Parotid gland (tissue), 1 donor: ENCODE measurements around the gene ATP1B1.

GRCh38 chr1:167086706-167087174 is 3.4 kb downstream of the GPA33 start:
- PRO-cap = no peak

DNA sequence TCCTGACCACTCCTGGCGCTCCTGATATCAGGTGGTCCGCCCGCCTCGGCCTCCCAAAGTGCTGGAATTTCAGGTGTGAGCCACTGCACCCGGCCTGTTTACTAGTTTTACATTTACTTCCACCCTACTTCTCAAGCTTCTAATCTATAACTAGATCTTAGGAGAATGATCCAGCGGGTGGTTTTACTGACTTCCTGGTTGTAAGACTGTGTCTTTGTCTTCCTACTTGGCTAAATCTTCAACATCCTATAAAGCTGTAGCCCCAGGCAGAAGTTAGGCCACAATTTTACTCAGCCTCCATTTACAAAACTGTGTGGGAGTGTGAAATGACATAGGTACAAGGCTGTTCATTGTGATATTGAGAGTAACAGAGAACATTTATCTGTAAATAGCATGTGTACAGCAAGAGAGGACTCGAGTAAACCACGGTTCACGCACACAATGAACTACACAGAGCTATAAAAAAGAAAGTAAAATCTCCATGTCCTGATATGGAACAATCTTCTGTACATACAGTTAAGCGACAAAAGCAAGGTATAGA is 9.5 kb upstream of the POU2F1 start:
- PRO-cap = no peak

DNA sequence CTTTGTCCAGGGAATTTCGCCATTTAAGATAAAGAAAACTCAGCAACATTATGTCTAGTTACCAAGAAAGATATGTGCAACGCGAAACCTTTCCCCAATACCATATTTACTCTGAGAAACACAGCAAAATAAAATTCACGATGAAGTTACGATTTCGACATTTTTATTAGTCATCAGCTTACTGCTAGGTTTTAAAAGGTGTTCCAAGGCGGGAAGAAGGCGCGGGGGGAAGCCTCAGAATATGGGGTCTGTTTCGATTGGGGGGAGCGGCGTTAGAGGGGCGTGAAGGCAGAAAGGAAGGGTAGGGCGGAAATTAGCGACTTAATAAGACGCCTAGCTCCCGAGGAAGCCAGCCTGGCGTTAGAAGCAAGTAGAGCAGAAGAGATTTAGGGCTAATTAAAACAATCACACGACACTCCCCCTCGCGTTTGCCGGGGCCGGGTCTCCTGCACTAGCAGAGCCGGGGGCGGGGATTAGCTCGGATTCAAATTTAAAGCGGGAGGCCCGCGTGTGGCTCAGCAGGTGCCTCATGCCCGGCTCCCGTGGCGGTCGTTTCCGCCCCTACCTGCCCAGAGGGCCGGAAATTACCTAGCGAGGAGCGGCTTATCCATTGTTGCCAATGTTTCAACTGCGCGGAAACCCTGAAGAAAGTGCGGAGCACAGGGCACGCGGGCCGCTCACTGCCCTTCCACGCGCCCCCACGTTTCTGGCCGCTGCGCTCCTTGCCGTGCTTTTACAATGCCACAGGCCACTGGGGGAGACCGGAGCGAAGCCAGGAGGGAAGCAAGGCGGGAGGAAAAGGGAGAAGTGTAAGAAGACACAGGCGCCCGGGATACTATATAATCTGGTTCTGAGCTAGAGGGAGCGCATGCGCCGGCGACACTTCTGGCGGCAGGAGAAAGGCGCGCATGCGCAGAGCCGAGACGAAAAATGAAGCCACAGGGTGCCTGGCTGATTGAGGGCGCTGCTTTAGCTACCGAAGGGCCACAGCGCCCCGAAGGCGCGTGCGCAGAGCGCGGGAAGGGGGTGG is 686 bp upstream of the POU2F1 start:
- PRO-cap = unidirectional peak, plus-strand start at position 641 of the sequence; bidirectional peak, plus-strand start outside the sequence, minus-strand start at position 852 of the sequence

DNA sequence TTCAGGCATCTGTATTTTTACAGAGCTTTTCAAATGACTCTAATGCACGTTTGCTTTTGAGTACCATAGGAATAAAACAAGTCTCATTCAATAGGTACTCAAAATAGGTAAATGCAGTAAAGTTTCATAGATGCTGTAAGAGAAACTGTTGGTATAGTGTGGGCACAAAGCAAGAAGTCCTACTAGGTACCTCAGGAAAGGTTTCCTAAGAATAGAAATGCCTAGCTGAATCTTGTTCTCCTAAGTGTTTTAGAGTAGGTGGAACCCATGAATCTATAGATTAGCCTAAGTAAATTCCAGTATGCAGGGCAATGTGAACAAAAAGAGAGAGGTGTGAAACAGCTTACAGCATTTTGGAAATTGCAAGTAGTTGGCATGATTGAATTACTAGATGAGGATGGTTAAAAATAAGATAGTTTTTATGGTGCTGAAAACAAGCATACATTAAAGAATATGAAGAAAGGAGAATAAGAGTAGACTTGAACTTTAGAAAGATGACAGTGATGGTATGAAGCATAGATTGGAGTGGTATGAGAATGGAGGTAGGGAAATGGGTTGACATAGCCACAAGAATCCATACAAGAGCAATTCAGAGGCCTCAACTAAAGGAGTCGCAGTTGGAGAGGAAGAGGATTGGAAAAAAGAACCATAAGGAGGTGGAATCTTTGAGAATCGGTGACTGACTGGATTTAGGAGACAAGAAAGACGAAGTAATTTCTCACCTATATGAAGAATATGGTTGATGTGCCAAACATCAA is 34.6 kb downstream of the POU2F1 start:
- PRO-cap = no peak

GRCh38 chr1:167263812-167264477 is 43.3 kb downstream of the POU2F1 start:
- PRO-cap = no peak

DNA sequence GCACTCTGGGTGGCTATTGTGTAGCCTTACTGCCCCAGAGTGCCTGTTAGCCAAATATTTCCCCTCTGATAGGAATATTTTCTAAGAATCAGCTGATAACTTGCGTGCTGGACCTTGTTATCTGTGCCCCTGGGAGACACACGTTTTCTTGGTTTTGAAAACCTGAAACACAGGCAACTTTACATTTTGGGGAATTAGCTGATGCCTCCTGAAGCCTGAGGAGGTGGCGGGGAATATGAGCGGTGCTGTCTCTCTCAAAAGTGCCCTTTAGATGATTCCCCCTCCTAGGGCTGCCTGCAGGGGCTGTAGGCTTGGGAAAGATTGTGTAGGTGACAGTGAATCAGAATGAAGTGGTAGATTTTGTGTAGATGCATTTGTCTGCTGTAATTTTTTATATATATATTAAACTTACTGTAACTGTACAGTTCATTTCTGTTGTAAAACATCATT is 91.4 kb downstream of the CD247 start:
- PRO-cap = no peak

- PRO-cap = no peak
Measured at GRCh38 chr1:167477499-167477901, 40.8 kb downstream of the CD247 start.

DNA sequence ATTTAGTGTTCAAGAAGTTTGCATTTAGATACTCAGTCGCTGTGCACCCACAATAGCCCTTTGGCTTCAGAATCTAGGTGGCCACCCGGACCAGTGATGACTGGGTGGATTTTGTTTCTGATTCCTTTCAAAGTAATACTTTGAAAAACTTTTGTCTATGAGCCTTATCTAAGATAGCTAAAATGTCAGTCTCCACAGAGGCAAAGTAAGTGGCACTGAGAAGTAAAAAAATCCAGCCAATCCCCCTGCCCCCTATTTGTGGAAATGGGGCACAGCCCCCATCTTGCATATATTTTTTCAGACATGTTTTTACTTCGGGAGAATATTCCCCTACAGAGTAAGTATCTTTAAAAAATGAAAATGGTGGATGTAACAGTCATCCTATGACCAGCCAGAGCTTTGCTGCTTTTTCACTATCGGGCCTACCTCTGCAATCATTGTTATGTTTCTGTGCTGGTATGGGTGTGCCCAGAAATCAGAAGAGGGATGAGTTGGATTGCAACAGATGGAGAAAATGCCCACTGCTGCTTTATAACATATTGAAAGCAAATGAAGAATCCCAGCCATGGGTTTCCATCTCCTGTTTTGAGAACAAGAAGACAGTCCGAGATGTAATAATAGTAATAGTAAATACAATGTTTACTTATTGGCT is 3.0 kb downstream of the CD247 start:
- PRO-cap = no peak

- PRO-cap = no peak
Measured at GRCh38 chr1:167555943-167556325, 2.4 kb upstream of the CREG1 start.

GRCh38 chr1:167627694-167628733 is 2.0 kb upstream of the RCSD1 start:
- PRO-cap = no peak

GRCh38 chr1:167633535-167633898 is 3.5 kb downstream of the RCSD1 start:
- PRO-cap = no peak

DNA sequence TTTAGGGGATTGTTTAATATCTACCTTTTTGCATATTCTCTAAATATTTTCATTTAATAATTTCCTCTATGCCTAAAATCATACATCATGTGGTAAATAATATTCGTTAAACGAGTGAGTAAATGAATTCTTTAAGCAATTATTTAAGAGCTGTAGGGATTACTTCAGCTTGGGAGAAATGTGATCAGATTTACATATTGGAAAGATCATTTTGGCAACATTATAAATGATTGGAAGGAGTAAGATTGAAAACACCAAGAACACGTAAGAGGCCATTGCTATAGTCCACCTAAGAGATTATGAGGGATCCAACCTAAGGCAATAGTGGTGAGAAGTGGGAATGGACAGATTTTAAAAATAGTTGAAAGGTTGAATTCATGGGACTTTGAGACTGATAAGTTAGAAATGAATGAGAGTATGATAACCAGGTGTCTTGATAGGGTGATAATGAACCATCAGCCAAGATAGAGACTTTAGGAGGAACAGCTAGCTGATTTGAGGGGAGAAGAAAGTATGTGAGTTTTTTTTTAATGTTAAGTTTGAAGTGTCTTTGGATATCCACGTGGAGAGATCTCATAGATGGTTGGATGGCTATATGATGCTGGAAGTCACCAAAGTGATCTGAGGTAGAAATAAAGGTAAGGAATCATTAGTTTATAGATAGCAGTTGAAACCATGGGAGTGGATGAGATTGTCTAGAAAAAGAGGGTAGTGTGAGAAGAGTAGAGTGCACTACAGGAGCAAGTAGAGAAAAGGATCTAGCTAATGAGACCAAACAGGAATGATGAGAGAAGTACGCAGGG is 89.5 kb upstream of the MPC2 start:
- PRO-cap = no peak

- PRO-cap = no peak
Measured at GRCh38 chr1:168039744-168040203, 97.0 kb downstream of the GPR161 start.

DNA sequence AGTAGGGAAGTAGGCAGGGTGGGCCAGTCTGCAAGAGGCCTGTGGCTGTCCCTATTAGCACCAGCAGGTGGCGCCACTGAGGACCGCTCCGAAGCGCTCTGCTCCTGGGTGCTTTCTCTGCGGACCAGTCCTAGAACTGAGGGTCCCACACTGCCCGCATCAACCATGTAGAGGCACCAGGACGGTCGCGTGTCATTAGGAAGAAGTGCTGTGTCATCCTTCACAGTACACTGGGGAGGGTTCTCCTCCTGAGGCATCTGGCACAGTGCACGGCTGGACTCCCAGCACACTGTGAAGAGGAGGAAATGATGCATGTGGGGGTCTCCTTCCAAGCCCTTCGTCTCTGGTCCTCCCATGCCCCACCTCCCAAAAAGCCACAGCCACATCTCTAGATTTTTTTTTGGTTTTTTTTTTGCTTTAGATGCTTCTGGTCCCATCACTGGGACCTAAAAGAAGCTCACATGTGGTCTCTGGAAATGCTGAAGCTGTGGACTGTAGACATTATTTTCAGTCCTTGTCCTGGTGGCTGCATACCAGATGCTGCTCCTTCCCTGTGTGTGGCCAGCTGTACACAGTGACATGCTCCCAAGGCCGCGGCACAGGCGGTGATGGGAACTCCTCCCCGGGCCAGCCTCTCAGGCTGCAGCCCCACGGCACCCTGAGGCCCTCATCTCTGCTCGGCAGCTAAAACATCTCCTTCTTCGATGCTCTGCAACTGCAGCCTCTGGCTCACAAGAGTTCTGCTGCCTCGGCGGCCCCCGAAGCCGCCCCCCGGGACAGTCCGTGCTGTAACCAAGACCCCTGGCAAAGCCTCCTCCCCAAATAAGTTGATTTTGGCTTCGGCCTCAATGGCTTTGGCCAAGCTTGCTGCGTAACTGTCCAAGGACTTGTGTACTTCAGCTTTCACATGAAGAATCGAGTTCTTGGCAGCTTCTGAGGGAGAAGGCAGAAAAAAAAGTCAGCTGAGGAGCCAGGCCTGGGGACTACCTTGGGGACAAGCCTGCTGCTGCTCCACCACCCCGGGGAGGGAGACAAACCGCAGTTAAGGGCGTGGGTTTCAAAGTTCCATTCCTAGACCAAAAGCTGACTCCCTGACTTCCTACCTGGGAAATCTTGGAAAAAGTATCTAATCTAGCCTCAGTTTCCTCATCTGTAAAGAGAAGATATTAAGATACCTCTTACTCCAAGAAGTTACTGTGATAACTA is 51.5 kb downstream of the GPR161 start:
- PRO-cap = no peak

DNA sequence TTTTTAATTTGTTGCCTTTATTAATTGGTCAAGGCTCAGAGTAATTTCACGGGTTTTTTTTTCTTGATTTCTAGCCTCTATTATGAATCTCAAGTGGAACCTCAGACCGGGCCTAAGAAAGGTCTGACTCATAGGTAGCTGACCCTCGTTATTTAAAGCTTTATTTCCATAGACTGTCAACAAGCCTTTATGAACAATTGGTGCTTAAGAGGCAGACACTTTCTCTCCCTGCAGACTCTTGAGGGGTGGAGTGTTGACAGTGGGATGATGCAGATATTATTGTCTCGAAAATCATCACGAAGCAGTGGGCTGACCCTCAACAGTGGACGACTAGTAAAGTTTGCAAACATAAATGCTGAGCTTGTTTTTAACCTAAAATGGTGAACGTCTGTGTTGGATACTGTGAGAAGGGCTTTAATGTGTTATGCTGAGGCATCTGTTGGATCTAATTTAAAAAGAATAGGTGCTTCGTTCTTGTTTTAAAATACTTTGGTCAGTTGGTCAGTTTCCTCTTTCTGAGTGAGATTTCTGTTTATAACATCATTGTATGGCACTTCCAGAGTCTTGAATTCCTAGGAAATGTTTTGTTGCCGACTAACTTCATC is 1.9 kb downstream of the SFT2D2 start:
- PRO-cap = no peak

DNA sequence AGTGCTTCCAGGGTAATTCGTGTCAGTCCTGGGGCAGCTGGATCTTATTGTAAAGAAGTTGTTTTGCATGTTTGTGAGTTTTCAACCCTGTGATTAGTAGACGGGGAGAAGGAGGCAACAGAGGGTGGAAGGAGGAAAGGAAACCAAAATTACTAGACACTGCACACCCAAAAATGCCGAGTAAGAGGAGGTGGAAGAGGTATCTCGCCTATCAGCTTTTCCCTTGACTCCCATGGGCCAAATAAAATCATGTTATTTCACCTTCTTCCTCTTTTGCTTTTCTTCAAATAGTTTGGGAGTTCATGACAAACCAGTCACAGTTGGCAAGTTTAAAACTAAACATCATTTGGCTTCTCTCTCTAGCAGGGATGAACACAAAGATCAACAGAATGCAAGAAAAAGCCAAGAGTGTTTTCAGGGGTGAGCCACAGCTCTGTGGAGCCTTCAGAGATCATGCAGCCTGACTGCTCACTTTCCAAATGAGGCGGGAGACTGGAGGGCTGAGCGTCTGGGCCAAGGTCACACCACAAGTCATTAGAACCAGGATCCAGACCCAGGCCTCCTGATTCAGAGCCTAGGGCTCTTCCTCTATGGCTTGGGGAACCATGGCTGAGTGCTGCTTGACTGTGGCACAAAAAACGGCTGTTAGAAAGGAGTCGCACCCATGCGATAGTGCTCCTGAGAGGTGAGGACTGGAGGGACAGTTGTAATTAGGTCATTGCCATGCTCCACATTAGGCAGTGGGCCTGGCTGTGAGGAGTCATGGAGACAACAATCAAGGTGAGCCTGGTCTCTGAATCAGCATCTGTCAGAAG is 2.8 kb downstream of the DPT start:
- PRO-cap = no peak

GRCh38 chr1:169019358-169019683 is 87.2 kb upstream of the ATP1B1 start:
- PRO-cap = no peak

DNA sequence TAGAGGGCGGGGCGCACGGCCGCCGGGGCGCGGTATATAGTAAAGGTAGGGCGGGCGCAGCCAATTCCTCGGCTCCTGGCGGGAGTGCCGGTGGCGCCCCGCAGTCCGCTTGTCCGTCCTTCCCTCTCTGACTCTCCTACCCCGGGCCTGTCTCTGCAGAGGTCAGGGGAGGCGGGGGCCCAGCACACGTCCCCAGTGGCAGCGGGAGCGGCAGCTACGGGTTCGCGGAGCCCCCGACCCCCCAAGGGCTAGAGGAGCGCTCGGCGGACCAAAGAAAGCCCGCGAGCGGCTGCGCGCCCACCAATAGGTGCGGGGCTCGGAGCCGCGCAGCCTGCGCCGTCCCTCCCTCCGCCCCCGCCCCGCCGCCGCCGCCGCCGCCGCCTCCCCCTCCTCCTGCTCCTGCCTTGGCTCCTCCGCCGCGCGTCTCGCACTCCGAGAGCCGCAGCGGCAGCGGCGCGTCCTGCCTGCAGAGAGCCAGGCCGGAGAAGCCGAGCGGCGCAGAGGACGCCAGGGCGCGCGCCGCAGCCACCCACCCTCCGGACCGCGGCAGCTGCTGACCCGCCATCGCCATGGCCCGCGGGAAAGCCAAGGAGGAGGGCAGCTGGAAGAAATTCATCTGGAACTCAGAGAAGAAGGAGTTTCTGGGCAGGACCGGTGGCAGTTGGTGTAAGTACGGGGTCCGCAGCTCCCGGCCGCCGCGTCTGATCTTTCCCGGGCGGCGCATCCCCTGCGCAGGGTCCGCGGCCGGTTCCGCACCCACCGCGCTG is at the start of gene ATP1B1:
Gene ATP1B1, plus strand, starts transcription at position 430 of the 767 bp plus-strand sequence.
- PRO-cap = bidirectional peak, plus-strand start at position 63 of the sequence, minus-strand start outside the sequence; bidirectional peak, plus-strand start at position 158 of the sequence, minus-strand start at position 134 of the sequence

DNA sequence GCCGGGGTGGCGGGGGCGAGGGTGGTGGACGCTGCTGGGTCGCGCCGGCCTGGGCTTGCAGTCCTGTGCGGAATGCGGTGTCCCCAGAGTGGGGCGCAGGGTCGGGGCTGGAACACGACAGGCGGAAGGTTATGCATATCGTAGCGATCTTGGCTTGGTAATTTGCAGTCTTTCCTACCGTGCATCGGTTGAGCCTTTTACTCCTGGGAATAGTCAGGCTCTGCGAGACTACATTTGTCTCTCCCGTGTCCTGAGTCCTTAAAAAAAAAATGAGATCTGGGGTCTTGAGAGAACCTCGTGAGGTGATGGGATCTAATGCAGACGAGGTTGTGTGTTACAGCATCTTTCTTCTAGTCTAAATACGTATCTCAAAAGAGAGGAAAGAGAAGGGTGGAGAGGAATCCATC is 541 bp downstream of the ATP1B1 start:
- PRO-cap = no peak

- PRO-cap = no peak
Measured at GRCh38 chr1:169124557-169125302, 18.2 kb downstream of the ATP1B1 start.